SJCRH30 (cell line): Measurements from ENCODE around the genes RNF10 and ACADS.

DNA sequence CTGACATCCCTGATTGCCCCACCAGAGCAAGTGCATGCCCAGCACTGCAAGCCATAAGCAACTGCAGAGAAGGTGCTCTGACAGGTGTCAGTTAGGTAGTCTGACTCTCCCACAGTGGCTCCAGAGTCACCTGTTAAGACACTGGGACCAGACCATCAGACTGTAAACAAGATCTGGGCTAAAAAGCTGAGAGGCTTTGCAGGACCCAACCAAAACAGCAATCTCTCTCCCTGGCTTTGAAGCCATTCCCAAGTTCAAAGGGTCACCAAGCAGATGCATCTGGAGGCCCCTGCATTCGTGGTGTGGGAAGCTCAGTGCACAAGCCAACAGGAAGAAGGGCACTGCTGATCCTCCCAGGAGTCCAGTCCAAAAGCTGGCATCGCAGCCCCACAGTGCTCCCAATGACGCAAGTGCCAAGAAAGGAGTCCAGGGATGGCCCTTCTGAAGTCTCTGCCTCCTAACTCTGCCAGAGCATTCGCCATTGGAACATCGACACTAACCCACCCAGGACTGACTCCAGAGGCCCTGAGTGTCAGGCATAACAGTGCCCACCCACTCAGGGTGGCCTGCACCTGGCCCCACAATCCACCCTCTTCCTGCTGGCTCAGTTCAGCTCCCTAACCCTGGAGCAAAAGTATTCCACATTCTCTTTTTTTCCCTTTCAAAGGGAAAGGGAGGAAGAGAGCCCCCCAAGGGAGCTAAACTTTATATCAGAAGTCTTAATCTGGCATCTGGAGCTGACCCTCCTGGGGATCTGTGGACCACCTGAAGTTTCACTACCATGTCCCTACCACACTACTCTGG is 25.0 kb downstream of the PXN start:
- RAMPAGE, long total RNA: no peak

DNA sequence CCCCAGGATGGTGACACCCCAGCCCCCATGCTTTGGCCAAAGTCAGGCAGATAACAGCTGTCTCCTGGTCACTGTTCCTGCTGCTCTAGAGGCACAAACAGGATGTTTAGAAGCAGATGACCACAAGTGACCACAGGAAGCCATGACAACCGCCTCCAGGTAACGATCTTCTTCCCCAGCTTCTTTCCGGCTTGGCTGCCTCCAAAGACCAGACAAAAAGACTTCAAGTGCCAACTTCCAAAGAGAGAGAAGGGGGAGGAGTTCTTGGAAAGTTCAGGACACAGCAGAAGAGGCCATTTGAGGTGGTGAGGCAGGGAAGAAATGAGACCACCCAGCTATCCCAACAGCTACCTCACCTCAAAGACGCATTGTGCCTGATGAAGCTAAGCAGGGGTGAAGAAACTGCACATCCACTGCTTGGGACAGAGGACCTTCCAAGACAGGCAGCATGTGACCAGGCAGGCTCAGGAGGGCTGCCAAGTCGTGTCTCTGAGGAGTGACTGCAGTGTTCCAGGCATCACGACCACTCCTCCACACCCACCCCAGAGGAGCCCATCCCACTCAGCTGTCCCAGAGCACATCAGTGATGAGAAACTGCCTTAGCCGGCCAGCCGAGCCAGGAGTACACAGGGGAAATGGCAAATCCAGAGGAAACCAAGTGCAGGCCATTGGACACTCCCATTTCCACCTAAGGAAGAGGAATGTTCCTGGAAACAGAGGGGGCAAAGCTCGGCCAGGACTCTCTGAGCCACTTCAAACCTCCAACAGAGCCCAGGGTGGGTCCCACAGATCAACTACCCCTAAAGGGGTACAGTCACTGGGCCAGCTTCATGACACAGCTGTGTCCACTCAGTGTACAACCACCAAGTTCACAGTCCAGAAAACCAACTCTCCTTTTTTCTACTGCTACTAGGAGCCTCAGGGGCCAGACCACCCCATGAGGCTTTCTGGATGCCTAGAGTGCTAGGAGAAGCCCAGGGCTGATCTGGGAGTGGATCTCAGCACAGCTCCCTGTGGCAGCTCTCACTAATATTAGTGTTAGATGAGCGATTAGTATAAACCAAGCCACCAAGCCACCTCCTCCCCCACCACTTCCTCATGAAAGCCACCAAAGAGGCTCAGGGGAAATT is 15.6 kb downstream of the PXN start:
- RAMPAGE, long total RNA: no peak

- RAMPAGE, long total RNA: no peak
Observed at GRCh38 chr12:120263021-120263785, 2.3 kb downstream of the PXN start.

- RAMPAGE, long total RNA: no peak
Observed at GRCh38 chr12:120356681-120356904, 12.4 kb downstream of the MSI1 start.

GRCh38 chr12:120361264-120362130 is 7.5 kb downstream of the MSI1 start:
- RAMPAGE, long total RNA: no peak

DNA sequence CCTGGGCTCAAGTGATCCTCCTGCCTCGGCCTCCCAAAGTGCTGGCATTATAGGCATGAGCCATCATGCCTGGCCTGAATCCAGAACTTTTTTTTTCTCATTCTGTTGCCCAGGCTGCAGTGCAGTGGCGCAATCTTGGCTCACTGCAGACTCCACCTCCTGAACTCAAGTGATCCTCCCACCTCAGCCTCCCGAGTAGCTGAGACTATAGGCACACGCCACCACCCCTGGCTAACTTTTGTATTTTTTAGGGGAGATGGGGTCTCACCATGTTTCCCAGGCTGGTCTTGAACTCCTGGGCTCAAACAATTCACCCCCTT is 6.3 kb downstream of the GATC start:
- RAMPAGE, long total RNA: no peak

- RAMPAGE, long total RNA: no peak
Observed at GRCh38 chr12:120468273-120468863, 1.2 kb downstream of the SRSF9 start.

DNA sequence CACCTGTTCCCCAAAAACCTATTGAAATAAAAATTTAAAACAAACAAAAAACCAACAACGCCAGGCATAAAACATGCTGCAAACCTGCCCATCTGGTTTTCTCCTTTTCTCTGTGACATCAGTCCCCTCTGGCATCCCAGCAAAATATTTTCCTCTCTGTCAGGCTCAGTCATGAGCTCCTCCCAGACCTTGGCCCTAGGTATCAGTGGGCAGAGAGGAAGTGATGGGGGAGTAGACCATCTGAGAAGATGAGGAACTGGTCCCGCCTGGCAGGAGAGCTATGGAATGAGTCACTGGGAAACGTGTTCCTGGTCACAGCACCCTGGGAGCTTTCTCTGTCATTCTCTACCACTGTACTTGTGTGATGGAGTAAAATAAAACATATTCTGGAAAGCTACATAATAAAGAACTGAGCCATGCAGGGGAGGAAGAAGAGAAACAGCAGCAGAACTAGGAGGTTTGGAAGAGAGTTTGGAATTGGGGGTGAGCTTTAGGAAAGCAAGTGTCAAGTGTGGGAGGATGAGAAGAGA is 5.1 kb upstream of the SRSF9 start:
- RAMPAGE, long total RNA: no peak

GRCh38 chr12:120496526-120497448 is 874 bp downstream of the DYNLL1 start:
- RAMPAGE, long total RNA: no peak

GRCh38 chr12:120534136-120535144 is at the start of gene RNF10:
Gene RNF10 (plus strand): TSS chr12:120534356.
- RAMPAGE, long total RNA: no peak

DNA sequence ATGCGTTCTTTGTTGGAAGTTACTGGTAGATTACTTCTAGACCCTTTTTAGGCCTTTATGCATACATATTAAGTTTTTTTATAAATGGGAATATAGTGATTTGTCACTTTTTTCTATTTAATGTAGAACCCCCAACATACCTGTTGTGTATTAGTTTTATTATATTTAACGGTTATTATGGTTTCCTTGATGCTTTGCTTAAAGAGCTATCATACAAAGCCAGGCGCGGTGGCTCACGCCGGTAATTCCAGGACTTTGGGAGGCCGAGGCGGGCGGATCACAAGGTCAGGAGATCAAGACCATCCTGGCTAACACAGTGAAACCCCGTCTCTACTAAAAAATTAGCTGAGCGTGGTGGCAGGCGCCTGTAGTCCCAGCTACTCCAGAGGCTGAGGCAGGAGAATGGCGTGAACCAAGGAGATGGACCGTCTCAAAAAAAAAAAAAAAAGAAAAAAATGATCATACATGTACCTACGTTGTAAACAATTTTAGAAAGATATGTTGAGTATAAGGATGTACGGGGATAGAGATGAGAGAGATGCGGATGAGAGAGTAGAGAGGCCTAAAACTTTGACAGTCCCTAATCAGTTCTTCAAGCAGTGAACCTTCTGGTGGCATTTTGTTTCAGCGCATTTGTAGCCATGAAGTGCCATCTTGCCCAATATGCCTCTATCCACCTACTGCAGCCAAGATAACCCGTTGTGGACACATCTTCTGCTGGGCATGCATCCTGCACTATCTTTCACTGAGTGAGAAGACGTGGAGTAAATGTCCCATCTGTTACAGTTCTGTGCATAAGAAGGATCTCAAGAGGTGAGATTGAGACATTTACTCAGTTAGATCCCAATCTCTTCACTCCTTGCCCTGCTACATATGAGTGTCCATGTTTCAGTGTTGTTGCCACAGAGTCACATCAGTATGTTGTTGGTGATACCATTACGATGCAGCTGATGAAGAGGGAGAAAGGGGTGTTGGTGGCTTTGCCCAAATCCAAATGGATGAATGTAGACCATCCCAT is 22.8 kb downstream of the RNF10 start:
- RAMPAGE, long total RNA: no peak

- RAMPAGE, long total RNA: no peak
Observed at GRCh38 chr12:120565306-120565745, 15.9 kb downstream of the POP5 start.

GRCh38 chr12:120654622-120655061 is 14.2 kb downstream of the CABP1 start:
- RAMPAGE, long total RNA: no peak

DNA sequence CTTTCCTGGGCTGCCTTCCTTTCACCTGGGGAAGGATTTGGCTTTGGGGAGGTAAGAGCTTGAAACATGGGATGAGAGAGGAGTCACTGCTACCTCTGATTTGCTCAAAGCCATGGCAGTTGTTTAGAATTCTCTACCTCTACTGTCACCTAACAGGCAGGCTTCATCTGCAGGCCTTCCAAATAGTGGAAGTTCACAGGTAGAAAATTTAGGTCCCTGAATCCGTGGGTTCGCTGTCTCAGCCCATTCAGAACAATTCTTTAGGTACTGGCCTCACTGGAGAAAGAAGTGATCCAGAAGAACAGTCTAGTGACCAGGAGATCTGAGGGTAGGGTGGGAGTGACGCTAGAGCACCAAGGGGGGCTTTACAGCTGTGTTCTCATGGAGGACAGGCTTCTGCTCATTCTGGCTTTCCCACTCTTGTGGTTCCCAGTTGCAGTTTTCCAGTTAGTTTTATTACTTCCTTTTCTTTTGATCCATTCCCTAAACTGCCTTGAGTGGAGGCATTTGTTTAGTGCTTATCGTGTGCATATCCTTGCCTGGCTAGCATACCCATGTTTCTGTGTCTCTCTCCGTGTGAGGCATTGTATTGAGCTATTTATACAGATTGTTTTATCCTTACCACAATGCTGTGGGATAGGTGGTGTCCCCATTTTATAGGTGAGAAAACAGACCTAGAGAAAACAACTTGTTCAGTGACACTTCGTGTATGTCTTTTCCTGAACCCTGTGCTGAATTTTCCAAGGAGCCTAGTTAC is 3.9 kb downstream of the MLEC start:
- RAMPAGE, long total RNA: no peak

DNA sequence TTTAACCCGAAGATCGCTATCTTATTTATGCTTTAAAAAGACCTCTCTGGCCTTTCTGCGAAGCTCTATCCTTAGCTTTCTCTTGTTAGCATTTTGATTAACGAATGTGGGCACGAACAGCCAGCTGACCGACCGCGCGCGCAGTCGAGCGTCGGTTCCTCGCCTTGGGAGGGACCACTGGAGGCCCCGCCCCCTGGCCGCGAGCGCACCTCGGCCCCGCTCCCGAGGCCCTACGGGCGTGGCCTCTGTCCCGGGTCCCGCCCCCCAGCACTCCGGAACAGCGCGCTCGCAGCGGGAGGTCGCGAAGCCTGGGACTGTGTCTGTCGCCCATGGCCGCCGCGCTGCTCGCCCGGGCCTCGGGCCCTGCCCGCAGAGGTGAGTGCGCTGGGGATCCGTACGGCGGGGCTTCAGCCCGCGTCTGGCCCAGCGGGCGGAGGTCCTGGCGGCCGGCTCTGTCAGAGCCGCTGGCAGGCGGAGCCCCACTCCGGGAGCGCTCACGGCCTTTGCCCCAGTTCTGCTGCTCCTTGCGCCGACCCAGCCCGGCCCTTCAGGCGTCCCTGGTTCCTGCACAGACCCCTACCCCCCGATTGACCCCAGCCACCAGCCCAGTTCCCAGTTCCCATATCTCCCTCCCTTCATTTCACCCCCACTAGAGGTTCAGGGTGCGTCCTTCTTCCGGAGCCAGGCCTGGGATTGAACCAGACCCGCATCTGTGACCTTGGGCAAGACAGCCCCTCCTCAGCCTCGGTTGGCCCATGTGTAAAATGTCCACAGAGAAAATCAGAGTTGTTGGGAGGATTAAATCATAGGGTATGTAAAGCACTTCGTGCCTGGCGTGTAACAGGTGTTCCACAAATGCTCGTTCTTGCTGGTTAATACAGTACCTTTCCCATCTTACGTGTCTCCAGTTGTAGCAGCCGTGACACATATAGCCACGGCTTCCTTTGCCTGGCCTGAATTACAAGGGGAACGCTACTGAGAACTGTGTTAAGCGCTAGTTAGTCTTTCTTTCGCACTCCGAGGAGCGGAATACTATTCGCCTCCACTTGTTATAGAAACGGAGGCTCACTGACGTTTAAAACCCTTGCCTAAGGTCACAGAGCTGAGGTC is at the start of gene ACADS:
Gene ACADS, plus strand, starts transcription at position 270 of the 1,110 bp plus-strand sequence.
- RAMPAGE, long total RNA: no peak

DNA sequence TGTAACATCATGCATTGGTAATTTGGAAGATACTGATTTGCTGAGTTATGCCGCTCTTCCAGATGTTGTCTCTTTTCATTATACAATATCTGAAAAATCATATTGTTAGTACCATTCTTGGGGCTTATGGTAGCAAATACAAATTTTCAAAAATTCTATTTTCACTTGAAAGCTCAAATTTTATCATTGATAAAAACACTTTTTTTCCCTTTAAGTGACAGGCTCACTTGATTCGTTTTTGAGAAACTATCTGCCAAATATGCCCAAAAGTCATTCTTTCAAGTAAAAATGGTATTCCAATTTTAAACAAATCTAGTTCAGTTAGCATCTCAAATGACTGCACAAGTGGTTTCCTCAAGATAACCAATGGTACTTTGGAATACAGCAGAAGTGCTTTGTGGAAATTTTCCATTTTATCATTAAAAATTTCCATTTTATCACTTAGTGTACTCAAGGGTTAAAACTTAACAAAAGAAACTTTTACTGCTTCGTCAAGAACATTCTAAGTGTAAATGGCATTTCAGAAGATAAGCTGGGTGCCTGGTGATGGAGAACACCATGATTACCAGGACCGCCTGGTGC is 84.8 kb downstream of the SPPL3 start:
- RAMPAGE, long total RNA: no peak

DNA sequence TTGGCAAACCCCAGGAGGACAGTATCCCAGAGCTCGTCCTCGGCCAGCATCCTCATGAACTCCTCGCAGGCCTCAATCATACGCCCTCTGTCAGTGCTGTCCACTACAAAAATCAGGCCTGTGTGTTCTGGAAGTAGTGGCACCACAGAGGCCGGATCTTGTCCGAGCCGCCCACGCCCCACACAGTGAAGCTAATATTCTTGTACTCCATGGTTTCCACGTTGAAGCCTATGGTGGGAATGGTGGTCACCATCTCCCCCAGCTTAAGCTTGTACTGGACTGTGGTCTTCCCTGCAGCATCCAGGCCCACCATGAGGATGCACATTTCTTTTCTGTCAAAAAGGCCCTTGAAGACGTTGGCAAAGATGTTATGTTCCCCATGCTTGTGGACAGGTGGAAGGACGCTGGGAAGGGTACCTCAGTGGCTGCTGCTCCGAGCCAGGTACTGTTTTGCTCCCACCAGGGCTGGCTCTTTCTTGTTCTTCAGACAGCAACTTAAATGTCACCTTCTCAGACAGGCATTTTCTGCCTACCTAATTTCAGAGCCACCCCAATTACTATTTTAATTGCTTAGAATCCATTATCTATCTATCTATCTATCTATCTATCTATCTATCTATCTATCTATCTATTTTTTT is 58.8 kb downstream of the SPPL3 start:
- RAMPAGE, long total RNA: no peak

DNA sequence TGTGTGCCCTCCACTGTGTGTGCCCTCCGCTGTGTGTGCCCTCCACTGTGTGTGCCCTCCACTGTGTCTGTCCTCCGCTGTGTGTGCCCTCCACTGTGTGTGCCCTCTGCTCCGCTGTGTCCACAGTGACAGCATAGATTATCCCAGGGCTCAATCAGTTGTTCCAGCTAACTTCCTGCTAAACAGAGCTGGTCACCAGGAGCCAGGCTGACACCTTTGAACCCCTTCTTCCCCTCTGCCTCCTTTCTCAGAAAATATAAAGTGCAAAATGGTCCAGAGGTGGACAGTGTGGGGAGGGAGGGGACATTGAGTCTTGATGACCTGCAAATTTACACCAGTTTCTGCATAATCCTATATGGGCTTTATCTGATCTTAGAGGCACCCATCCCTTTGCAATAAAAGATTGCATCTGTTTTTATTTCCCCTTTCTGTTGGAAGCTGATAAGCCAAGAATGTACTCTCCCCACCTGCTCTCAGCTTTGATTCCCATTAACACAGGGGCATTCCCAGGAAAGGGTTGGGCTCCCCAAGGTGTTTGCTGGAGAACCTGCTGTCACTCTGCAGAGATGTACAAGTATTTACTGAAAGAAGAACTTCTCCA is 21.6 kb upstream of the HNF1A start:
- RAMPAGE, long total RNA: no peak

DNA sequence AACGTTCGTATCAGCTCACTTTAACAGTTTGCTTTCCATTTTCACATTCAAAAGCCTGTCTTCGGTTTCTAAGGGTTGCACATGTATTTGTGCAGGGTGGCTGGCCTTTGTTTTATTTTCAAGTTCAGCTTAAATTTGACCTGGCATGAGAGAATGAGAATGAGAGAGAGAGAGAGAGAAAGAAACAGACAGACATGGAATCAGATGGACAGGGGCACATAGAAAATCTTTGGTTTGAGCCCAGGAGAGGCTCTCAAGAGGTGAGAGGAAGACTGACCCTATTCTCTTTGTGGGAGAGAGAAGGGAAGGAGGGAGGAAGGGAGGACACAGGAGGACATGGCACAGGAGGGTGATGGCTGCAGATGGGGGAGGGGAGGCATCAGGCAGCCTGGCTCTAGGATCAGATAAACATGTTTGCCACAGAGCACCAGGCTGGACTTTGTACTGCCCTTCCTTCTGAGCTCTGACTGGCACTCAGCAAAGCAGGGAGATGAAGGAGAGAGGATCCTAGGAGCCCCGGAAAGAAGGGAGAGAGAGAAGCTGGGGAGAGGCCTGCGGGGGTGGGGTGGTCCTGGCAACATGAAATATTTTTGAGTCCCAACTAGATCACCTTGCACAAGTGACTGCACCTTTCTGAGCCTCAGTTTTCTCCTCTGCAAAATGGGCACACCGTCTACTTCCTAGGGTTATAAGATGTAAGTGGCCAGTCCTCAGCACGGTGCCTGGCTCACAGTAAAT is 6.0 kb downstream of the HNF1A start:
- RAMPAGE, long total RNA: no peak

DNA sequence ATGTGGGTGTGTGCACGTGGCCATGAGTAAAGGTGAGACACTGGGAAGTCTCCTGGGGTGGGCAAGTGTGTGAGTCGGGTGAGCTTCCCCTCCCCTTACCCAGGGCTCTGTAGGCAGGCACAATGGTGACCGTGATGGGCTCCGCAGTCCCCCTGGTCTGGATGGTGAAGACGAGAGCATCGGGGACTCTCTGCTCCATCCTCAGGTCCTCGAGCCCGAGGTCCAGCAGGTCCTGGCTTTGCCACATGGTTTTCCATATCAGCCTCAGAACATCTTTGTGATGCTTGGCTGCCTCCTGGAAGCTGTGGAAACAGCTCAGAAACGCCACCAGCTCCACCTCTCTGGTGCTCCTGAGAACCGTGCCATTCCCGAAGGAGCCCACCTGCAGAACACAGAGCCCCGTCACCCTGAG is 5.7 kb downstream of the OASL start:
- RAMPAGE, long total RNA: no peak